Metastatic Breast Carcinoma in the Ovary (tissue), 3 donors: ENCODE measurements around the gene TNFSF12.

DNA sequence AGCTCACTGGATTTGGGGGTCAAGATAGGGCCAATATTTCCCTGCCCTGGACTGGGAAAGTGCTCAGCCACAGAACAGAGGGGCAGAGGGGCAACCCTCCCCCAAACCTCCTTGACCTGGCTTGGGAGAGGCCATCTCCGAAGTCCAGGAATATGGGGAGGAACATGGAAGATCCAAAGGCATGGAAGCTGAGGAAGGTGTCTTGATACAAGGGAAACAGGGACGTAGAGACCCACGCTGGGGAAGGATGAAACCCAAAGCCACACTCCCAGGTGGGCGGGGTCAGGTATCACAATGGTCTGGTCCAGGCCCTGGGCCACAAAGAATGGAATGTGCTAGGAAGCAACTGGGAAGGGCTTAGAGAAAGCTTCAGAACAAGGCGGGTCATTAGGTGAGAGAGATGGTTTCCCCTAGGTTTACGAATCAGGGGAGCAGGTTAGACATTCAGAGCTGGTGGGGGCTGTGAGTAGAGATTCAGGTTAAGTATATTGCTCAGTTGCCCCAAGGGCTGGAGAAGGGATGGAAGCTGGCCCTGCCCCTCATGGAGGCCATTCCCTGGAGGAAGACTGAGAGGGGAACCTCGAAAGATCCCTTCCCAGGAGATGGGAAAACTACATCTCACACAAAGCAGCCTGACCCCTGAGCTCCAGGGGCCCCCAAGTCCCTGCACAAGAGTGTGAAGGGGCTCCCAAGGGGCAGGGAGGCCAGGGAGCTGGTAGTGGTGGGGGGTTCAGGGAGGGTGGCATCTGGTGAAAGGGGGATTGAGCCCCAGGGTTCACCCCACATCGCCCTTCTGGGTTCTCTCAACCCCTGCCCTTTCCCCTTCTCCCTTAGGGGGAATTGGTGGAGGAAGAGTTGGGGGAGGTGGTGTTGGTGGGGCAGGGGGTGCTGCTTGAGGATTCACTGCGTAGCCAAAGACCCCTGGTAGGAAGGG is 16.6 kb downstream of the CHRNB1 start:
- PRO-cap, 3 experiments: no peak in any of the 3 experiments

GRCh38 chr17:7466062-7467047 is 13.1 kb downstream of the ZBTB4 start:
- PRO-cap, 3 experiments: no peak in any of the 3 experiments

GRCh38 chr17:7477209-7477777 is 2.1 kb downstream of the ZBTB4 start:
- PRO-cap, 3 experiments: peak in 2 of 3 experiments; most common plus-strand start chr17:7477542 (in 1); most common minus-strand start chr17:7477414 (in 1)

- PRO-cap, 3 experiments: peak in 3 of 3 experiments; most common plus-strand start chr17:7484370 (in 3); most common minus-strand start chr17:7484692 (in 3)
Observed at GRCh38 chr17:7484153-7484892, 3.1 kb downstream of the SLC35G6 start.

- PRO-cap, 3 experiments: no peak in any of the 3 experiments
Observed at GRCh38 chr17:7496395-7497175, 15.3 kb downstream of the SLC35G6 start.

DNA sequence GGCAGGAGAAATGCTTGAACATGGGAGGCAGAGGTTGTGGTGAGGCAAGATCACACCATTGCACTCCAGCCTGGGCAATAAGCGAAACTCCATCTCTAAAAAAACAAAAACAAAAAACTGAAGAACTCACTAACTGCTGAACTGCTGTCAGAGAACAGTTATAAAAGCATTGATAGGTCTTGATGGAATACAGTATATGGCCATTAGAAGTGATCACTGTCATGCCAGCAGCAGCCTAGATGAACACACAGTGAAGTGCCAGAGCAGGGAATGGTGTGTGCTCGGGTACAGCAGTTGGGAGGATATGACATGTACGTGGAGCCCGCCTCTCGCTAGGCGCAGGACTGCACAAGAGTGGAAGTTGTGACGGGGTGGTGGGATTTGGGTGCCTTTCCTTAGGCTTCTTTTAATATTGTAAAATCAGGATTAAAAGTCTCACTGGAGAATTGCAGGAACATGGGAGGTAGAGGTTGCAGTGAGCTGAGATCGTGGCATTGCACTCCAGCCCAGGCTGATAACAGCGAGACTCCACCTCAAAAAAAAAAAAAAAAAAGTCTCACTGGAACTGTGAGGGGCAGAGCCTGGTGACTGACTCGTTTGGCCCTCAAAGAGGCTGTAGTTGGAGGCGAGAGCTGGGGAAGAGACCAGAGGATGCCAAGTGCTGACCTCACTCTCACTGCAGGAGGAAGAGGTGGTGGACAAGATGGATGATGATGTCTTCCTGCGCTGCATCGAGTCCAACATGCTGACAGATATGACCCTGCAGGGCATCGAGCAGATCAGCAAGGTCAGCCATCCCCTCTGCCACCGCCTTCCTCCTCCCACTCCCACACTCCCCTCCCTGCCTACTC is 29.5 kb downstream of the SLC35G6 start:
- PRO-cap, 3 experiments: no peak in any of the 3 experiments

- PRO-cap, 3 experiments: peak in 3 of 3 experiments; most common plus-strand start chr17:7548908 (in 2); most common minus-strand start chr17:7548991 (in 2)
Observed at GRCh38 chr17:7548746-7549309, at the start of gene TNFSF12. TNFSF12 (plus strand) TSS chr17:7549058.

DNA sequence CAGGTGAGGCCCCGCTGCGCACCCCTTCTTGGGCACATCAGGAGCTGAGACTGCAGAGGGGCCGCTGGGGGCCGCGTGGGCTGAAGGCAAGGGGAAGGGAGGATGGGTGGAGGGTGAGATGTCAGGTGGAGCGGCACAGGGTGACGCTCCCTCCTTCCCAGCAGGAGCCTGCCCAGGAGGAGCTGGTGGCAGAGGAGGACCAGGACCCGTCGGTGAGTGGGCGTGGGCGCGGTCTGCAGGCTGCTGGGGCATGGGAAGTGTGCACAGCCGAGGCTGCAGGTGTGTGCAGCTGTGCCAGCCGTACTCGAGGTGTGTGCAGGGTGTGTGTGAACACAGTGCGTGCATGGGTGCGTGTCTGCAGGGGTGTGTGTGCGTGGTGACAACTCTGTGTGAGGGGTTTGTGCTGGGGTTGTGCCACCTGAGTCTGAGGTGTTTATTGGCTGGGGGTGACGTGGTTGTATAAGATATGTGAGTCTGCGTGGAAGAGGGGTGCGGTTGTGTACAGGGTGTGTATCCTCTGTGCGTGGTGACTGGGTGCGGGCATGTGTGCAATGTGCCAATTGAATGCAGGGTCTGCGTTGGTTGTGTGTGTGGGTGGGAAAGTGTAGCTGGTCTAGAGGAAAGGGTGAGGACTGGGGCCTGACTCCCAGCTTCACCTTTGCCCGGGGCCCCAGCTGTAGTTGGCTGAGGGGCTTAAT is 601 bp downstream of the TNFSF12 start:
- PRO-cap, 3 experiments: no peak in any of the 3 experiments

DNA sequence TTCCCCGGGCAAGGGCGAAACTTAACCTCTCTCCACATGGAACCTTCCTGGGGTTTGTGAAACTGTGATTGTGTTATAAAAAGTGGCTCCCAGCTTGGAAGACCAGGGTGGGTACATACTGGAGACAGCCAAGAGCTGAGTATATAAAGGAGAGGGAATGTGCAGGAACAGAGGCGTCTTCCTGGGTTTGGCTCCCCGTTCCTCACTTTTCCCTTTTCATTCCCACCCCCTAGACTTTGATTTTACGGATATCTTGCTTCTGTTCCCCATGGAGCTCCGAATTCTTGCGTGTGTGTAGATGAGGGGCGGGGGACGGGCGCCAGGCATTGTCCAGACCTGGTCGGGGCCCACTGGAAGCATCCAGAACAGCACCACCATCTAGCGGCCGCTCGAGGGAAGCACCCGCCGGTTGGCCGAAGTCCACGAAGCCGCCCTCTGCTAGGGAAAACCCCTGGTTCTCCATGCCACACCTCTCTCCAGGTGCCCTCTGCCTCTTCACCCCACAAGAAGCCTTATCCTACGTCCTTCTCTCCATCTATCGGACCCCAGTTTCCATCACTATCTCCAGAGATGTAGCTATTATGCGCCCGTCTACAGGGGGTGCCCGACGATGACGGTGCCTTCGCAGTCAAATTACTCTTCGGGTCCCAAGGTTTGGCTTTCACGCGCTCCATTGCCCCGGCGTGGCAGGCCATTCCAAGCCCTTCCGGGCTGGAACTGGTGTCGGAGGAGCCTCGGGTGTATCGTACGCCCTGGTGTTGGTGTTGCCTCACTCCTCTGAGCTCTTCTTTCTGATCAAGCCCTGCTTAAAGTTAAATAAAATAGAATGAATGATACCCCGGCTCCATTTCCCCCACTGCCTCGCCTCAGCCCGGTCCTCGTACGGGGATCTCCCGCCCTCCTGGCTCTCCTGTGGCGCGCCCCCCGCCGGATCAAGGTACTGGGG is 680 bp upstream of the SENP3 start:
- PRO-cap, 3 experiments: peak in 1 of 3 experiments; most common plus-strand start position 445 of the sequence (in 1); most common minus-strand start position 300 of the sequence (in 1)

DNA sequence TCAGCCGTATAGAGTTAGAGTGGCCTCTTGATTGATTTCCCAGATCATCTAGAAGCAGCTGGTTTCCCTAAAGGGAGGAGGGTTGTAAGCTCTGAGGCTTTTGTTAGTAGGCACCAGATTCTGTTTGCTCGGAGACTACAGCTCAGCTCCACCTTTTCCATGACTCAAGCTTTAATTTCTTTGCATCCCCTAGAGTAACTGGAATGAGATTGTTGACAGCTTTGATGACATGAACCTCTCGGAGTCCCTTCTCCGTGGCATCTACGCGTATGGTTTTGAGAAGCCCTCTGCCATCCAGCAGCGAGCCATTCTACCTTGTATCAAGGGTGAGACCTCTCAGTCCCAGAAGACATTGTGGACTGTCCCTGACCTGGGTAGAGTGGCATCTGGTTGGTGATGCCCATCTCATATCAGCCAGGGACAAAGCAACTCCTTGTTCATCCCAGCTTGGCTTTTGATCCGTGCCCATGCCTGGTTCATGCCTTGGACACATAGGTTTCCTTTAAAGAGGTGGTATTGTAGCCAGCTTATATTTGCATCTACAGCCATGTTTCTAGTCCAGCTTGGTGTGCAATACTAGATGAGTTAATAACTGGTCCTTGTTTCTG is 1.8 kb downstream of the EIF4A1 start:
- PRO-cap, 3 experiments: peak in 2 of 3 experiments; most common plus-strand start position 360 of the sequence (in 2)

DNA sequence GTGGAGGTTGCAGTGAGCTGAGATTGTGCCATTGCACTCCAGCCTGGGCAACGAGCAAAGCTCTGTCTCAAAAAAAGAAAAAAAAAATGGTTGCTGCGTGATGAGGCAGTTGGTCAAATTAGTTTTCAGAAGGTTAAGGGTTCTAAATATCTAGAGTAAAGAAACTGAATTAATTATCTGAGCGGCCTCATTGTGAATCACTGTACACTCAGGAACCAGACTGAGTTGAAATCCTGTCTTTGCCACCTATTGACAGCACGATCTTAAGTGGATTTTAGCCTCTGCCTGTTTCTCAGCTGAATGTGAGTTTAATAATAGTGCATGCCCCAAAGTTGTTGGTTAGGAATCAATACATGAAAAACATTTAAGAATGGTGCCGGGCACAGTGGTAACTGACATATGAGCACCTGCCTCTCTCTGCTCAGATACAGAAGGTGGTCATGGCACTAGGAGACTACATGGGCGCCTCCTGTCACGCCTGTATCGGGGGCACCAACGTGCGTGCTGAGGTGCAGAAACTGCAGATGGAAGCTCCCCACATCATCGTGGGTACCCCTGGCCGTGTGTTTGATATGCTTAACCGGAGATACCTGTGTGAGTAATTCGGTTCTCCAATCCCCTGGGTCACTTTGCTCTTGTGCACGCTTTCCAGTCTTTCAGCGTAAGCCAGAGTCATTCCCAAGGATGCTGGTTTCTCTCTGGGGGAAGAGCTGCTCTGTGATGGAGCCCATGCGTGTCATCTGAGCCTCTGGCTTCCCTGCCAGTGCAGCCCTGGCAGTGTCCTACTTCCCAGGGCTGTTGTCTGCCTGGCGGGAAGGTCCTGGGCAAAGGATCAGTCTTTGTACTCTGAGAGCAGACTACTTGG is 3.1 kb upstream of the CD68 start:
- PRO-cap, 3 experiments: peak in 2 of 3 experiments; most common plus-strand start position 713 of the sequence (in 1)

- PRO-cap, 3 experiments: no peak in any of the 3 experiments
Observed at GRCh38 chr17:7605875-7606824, 8.5 kb downstream of the FXR2 start.

DNA sequence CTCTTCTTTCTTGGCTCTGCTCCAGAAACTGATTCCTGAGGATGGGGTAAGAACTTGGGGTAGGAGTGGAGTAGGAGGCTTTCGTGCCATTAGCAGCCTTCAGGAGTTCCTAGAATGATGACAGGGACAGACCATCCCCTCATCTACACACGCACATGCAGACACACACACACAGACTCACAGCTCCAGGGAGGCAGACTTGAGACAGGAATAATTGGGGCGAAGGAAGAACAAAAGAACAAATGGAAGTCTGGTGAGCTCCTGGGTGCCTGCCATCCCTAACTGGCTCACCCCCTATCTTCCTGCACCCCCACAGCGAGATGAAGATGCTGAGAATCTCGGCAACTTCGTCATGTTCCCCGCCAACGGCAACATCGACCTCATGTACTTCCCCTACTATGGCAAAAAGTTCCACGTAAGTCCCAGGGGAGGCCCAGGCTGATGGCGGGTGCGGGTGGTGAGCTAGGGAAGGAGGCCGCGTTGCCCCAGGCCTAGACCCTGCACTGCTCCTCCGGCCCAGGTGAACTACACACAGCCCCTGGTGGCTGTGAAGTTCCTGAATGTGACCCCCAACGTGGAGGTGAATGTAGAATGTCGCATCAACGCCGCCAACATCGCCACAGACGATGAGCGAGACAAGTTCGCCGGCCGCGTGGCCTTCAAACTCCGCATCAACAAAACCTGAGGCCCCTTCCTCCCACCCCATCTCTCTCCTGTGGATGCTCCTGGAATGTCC is 4.7 kb downstream of the ATP1B2 start:
- PRO-cap, 3 experiments: no peak in any of the 3 experiments

DNA sequence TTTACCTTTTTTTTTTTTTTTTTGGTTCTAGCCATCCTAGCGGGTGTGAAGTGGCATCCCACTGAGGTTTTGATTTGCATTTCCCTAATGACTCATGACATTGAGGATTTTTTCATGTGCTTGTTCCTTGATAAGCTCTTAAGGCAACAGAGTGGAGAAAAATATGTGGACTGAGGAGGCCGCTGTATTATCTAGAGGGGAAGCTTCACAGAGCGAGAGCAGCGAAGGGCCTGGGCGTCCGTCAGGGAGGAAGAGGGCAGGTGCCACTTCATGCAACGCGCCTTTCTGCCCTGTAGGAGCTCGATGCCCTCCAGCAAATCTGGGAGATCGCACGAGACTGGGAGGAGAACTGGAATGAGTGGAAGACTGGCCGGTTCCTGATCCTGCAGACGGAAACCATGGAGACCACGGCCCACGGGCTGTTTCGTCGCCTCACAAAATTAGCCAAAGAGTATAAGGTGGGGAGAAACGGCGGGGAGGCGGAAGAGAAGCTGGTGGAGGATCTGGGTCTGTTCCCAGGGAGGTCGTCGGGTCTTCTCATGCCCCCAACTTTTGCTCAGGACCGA is 50.1 kb downstream of the DNAH2 start:
- PRO-cap, 3 experiments: no peak in any of the 3 experiments

DNA sequence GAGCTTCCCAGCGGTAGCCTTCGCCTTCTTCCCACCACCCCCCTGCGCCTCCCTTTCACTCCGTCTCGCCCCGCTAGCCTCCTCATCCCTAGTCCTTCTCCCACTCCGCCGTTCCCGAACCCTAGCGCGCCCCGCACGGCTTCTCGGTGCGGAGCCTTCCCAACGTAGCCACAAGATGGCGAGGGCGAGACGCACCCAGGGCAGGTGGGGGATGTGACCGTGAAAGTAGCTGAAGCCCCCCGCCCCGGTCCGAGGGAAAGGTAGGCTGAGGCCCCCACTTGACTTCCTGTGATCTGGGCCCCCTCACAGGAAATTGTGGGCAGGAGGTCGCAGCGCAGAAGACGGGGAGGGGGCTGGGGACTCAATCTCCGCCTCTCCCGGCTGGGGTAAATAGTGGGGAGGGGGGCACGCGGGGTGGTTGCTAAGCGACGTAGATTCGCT is 844 bp downstream of the KDM6B start:
- PRO-cap, 3 experiments: peak in 3 of 3 experiments; most common plus-strand start position 173 of the sequence (in 1); most common minus-strand start position 123 of the sequence (in 1)

- PRO-cap, 3 experiments: no peak in any of the 3 experiments
Observed at GRCh38 chr17:7840422-7840763, 6.4 kb downstream of the KDM6B start.

GRCh38 chr17:7929313-7929695 is 352 bp downstream of the KCNAB3 start:
- PRO-cap, 3 experiments: no peak in any of the 3 experiments

DNA sequence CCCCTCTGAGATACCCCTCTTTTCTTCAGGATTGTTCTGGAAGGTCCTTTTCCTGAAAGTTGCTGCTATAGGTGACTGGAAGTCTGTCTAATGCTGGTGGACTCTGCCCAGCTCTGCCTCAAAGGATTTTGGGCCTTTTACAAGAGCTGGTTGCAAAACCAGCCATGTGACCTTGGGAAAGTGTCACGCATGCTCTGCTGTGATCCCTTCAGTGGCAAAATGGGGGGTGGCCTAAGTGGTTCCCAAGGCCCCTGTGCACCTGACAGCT is 14.5 kb downstream of the GUCY2D start:
- PRO-cap, 3 experiments: peak in 1 of 3 experiments; most common plus-strand start position 211 of the sequence (in 1); most common minus-strand start position 105 of the sequence (in 1)

DNA sequence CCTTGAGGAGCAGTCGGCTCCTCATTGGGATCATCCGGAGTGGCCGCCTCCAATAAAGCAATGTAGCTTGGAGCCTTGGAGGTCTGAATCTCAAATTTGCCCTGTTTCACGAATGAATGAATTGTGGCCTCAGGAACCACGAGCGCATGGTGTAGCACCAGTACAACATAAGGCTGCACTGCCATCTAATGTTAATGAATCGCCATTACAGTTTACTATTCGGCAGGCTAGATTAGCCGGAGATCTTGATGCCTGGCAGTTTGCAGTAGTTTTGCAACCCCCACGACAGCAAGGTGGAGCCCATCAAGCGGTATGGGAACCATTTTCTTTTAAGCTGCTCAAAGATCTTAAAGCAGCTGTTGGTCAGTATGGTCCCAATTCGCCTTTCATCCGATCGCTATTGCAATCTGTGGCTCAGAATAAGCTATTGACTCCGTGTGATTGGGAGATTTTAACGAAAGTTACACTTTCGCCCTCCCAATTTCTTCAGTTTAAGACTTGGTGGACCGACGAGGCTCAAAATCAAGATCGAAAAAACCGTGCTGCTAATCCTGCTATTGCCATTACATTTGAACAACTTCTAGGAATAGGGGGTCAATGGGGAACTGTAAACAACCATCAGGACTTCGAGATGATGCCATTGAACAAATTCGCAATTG is 18.9 kb downstream of the ALOX15B start:
- PRO-cap, 3 experiments: peak in 2 of 3 experiments; most common plus-strand start position 268 of the sequence (in 1); most common minus-strand start position 64 of the sequence (in 1)

- PRO-cap, 3 experiments: no peak in any of the 3 experiments
Observed at GRCh38 chr17:8073535-8074691, 13.6 kb downstream of the ALOX12B start.